AG04449 (cell line): Measurements from ENCODE around the genes MAP3K11, RELA and SART1.

GRCh38 chr11:65425796-65426575, 39.5 kb downstream of the FRMD8 start:
- RRBS = no CpG with 5 or more reads among the region's 8 CpGs

GRCh38 chr11:65430929-65431194, 44.4 kb downstream of the FRMD8 start:
- RRBS = no CpG with 5 or more reads among the region's 3 CpGs

DNA sequence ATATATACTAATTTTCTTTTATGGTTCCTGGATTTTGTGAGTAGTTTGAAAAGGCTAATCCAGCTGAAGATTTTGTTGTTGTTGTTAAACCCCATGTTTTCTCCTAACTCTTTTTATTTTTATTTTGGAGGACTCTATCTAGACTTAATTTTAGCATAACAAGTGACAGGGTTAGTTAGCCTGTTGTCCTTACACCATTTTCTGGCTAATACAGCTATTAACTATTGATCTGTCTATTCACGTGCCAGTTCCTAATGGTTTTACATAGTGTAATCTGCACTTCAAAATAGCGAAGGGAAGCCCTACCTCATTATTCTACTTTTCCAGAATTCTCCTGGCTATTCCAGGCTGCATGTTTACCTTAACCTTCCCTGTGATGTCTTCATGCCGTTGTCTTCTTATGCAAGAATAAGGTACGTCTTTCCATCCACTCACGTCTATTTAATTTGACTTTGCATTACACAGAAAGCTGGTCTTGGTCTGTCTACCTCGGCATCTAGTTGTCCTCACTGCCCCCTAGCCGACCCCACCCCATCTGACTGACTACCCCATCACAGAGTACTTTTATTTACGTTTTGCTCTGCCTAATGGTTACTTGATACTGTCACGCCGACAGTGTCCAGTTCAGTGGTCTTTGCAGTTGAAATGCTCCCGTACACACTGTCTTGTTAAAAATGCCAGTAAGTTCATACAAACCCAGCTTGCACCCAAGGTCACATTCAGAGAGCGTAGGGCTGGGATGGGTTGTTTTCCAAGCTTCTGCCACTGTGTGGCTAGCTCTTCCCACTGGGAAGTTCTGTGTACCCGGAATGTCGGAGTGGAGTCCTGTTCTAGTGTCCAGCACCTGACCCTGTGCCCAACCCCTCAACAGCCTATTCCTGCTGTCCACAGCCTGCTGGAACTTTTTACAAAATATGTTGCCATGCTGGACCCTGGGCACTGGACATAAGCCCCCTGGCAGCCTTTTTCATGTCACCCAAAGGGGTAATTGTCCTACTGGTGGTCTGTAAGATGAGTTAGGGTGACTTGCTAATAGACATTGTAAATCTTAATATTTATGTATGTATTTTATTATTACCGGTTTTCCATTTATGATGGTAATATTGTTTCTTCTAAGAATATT, 51.2 kb downstream of the FRMD8 start:
- RRBS = no CpG with 5 or more reads among the region's 15 CpGs

DNA sequence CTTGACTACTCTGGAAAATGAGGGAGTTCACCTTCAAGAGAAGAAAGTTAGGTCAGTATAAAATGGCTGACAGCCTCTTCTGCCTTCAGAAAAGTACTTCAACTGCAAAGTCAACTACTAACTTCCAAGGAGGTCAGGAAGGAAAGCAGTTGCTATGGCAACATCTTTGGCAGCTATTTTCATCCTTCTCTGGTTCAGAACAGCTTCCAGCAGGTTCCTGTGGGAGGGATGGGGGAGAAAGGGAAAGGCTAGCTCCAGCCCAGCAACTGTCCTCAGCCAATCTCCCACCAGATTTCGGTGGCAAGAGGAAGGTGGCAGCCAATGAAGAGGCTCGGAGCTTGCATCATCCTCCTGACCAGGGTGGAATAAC, 37.5 kb upstream of the SCYL1 start:
- RRBS = no CpG with 5 or more reads among the region's 2 CpGs

DNA sequence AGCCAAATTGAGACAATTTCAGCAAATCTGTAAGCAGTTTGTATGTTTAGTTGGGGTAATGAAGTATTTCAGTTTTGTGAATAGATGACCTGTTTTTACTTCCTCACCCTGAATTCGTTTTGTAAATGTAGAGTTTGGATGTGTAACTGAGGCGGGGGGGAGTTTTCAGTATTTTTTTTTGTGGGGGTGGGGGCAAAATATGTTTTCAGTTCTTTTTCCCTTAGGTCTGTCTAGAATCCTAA, 23.9 kb upstream of the SCYL1 start:
- RRBS = no CpG with 5 or more reads among the region's 2 CpGs

GRCh38 chr11:65506454-65506980, 18.4 kb upstream of the SCYL1 start:
- RRBS = no CpG with 5 or more reads among the region's 5 CpGs

DNA sequence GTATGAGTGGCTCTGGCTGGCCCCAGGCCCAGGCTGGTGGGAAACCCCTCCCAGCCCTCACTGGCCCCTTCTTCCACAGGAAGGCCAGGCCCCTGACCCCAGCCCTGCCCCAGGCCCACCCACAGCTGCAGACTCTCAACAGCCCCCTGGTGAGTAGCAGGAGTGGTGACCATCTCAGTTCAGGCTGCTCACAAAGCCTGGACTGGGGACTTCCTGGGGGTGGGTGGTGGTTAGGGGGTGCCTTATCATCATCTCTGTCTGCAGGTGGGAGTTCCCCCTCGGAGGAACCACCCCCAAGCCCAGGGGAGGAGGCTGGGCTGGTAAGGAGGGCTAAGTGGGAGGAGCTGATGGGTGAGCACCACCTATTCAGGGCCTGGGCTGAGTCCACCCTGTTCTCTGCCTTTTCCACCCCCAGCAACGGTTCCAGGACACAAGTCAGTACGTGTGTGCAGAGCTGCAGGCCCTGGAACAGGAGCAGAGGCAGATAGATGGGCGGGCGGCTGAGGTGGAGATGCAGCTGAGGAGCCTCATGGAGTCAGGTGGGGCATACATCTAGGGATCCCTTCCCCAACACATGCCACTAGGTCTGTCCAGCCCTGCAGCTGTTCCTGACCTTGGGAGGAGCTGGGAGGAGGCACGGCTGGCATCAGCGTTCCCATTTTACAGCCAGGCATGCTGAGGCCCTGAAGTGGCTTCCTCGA, 5.8 kb downstream of the KCNK7 start:
- RRBS = no CpG with 5 or more reads among the region's 8 CpGs

GRCh38 chr11:65613630-65614546, at the start of gene MAP3K11:
TSS of gene MAP3K11 (minus strand) at chr11:65614221.
- RRBS = 4% methylated on average over 19 of the region's 45 CpGs

- RRBS = 3% methylated on average over 22 of the region's 62 CpGs
Observed at GRCh38 chr11:65615905-65617043, 698 bp downstream of the PCNX3 start.

- RRBS = no CpG with 5 or more reads among the region's 9 CpGs
Observed at GRCh38 chr11:65649049-65649446, 11.1 kb downstream of the SIPA1 start.

DNA sequence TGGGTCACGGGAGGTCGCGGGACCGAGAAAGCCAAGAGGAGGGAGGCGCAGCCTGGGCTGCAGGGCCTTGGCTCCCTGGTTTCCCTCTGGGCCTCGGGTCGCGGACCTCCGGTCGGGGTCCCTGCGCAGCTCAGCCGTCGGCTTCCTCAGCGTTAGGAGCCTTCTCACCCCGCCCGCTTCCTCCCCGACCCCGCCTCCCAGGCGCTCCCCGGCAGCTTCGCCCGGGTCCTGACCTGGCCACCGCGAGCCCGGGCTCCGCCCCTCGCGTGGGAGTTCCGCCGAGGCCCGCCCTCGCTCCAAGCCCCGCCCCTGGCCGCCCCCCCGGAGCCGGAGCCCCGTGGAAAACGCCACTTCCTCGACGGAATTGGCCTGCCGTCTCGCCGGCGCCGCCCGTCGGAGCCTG, 10.3 kb downstream of the RELA start:
- RRBS = 2% methylated on average over 27 of the region's 47 CpGs

DNA sequence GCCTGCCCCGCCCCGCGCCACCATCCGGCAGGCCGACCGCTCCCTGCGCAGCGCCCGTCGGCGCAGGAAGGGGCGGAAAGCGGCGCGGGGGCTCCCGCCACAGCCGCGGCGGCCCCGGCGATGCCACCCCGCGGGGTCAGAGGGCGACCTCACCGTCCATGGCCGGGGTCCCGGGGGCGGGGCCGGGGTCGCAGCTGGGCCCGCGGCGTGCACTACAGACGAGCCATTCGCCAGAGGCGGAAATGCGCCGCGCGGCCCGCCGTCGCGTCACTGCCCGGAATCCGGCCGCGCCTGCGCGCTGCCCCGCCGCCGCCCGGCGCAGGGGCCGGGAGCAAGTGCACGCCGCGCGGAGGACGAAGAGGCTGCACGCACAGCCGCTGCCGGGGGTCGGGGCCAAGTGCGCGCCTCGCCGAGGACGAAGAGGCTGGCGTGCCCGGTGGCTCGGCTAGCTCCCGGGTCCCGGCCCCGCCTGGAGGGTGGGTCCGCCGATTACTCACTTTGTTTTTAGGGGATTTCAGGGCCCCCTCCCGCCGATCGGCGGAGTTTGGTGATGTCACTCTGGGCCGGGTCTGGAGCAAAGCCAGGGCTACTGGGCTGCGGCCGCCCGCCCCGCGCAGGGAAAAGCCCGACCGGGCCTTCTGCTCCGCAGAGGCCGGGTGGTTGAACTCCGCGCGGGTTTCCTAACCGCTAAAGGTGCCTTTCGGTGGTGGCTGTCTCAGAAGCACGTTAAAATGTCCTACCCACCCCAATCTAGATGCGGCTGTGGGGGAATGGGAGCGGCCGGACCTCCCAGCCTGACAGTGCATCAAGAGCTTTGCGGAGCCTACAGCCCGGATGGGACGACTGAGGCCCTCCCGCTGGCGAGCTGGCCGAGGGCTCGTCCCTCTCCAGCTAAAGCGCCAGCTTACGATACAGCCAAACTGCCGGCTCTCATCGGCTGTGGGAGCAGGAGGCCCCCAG, at the start of gene RELA:
Gene RELA, minus strand, starts transcription at position 244 of the 960 bp plus-strand sequence.
- RRBS = 2% methylated on average over 68 of the region's 112 CpGs

- RRBS = 10% methylated on average over 54 of the region's 83 CpGs
Observed at GRCh38 chr11:65781157-65782088, 647 bp upstream of the AP5B1 start.

- RRBS = 78% methylated on average over 9 of the region's 15 CpGs
Observed at GRCh38 chr11:65794705-65794970, 7.8 kb downstream of the OVOL1 start.

DNA sequence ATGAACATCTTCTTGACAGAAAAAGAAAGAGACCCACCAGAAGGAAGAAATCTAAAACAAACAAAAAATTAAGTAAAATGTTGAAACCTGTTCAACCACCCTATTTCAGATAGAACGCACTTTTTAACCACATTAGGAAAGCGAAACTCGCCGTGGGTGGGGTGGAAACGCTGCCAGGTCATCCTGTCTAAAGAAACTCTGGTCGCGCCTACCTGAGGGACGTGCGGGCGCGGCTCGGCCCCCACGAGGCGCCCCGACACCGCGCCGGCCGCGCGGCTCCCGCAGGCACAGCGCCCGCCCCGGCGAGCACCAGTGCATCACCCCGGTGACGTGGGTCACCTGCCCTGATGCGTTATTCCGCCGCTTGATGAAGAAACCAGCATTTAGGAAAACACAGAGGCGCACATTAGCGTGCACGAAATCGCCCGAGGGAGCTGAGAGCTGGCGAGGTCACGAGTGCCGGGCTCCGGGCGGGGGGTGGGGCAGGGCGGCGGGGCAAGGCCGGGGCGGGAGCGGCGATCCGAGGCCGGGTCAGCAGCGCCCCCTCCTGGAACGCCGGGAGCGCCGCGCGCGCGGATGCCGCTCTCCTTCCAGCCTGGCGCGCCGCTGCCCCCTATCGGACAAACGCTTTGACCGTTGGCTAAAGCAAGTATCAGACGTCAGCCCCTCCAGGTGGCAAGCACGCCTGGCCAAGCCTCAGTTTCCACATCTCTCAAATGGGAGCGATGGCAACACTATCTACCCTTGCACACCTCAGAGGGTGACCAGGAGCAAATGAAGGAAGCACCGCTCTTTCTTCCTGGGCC, 15.8 kb upstream of the SNX32 start:
- RRBS = 3% methylated on average over 13 of the region's 69 CpGs

GRCh38 chr11:65851038-65851580, 6.9 kb downstream of the CFL1 start:
- RRBS = no CpG with 5 or more reads among the region's 14 CpGs

DNA sequence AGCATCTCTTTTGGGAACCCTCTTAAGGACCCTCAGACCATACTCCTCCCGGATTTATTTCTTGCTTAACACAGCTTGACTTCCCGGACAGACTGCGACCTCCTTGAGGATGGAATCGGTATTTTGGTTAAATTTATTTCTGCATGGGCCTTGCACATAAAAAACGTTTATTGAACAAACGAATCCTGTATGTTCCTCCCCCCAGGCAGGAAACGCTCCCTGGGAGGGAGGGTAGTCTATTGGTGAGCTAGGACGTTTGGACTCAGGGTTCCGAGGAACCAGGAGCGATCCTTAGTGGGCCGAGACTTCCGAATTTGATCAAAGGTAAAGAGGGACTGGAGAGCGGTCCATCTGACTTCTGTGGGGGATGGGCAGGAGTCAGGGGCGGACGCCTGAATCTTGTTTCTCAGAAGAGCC, 503 bp upstream of the CCDC85B start:
- RRBS = no CpG with 5 or more reads among the region's 15 CpGs

DNA sequence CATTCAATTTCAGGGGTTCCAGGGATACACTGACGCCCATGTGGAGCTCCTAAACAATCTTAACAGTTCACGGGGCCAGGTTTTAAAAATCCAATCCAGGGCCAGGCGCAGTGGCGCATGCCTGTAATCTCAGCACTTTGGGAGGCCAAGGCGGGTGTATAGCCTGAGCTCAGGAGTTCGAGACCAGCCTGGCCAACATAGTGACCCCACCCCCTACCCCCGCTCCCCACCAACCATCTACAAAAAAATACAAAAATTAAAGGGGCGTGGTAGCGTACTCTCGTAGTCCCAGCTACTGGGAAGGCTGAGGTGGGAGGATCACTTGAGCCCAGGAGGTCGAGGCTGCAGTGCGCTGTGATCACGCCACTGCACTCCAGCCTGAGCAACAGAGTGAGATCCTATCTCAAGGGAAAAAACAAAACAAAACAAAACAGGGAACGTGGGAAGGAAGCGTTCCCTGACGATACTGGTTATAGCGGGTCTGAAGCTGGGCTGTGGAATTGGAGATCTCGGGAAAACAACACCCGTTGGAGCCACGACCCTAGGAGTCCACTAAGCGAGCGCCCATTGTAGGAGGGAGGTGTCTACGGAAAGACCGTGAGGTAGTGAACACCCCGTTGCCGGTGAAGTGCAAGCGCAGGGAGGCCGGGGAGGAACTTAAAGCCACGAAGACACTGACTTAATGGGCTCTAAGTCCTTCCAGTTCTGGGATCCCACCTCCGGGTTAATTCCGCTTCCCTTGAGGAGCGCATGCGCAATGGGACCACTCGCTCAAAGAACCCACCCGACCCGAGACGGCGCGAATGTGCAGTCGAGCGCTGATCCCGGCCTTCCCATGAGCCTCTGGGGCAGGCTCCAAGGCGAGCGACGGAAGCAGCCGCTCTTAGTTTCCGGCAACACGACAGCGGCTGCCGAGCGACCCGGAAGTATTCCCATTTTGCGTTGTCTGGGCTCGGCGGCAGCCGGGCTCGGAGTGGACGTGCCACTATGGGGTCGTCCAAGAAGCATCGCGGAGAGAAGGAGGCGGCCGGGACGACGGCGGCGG, at the start of gene SART1:
Gene SART1, plus strand, starts transcription at position 941 of the 1,045 bp plus-strand sequence.
- RRBS = 1% methylated on average over 28 of the region's 67 CpGs

DNA sequence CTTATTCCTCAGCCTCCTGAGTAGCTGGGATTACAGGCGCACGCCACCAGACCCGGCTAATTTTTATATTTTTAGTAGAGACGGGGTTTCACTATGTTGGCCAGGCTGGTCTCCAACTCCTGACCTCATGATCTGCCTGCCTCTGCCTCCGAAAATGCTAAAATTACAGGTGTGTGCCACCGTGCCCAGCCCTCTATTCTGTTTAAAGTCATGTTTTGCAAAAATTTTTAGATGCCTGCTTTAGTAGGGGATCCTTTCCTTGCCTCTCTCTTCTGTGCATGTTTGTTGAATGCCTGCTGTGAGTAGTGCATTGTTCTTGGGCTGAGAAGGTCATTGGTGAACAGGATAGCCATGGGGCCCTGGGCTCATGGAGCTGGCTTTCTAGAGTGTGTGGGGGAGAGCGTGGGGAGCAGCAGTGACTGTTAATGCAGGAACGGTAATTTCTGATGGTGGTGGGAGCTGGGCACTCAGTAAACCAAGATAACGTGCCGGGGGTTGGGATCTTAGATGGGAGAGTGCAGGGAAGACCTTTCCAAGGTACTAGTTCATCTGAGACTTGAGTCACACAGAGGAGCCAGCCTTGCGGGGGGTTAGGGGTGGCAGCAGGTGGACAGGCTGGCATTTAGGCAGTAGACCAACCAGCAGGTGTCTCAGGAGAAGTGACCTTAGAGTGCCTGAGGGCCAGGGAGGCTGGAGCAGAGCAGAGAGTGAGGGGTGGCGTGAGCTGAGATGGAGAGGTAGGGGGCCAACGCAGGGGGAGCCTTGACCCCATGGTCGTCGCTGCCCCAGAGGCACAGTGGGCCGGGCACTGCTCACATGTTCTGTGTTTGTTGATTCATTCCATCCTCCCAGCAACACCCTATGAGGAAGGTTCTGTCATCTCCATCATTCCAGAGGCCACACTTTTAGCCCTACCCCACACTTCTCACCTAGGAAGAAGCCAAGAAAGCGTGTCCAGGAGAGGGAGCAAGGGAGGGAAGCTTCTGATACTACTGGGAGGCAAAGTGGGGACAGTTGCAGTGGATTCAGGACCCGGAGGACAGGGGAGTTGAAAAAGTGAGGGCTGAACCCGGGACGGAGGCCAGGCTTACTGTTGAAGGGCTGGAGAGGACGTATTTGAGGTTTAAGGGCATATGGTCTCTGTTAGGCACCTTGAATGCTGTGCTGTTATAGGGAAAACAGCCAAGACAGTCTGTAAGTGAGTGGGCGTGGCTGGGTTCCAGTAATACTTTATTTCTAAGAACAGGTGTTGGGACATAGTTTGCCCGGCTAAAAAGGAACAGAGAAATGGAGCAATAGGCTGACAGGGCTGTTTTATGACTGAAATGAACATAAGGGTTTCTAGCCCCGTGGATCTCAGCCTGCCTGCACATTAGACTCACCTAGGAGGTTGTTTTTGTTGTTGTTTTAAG, 7.0 kb downstream of the SART1 start:
- RRBS = no CpG with 5 or more reads among the region's 24 CpGs

GRCh38 chr11:65979081-65979881, 17.7 kb downstream of the SART1 start:
- RRBS = 82% methylated on average over 4 of the region's 15 CpGs